Amniotic epithelial cell (primary cell): ENCODE results near the gene RNF38.

DNA sequence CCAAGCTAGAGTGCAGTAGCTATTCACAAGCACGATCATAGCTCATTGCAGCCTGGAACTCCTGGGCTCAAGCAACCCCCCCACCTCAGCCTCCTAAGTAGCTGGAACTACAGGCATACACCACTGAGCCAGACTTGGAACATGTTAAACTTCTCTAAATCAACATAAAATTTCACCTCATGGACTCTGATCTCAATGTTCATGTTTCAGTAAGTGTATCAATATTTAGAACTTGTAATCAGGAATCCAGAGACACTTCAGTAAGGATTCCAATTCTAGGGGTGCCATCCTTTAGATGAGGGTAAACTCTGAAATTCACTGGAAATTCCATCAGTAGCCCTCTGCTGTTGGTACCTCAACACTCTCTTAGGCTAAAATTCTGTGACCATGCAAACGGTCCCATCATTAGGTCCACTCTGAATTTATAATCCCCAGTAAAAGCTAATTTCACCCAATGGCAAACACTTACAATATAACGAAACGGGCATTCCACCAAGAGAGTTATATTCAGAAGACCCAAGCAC, 6.7 kb downstream of the GNE start:
- RRBS = no CpG with 5 or more reads among the region's 4 CpGs

DNA sequence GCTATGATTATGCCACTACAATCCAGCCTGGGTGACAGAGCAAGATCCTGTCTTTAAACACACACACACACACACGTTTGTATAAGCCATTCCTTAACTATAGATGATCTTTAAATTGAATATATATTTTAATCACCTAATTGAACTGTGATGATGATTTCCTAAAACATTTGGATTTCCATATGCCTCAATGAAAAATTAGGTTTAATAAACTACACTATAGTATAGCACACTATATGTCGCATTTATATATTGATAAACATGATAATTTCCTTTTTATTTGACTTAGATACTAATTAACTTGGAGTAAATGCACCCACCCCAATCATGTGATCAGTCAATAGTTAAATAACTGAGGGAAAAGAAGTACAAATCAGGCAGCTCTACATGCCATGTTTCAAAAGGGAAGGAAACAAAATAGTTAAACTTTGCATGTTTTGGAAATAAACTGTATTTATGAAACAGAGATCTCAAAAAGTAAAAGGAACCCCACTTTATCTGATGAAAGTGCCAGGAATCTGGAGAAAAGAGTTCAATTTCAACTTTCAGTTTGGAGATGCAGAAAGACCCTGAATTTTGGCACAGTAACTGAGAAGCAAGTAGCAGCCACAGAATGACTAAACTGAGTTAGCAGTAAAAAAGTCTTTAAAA, 18.0 kb upstream of the GNE start:
- RRBS = no CpG with 5 or more reads among the region's 2 CpGs

DNA sequence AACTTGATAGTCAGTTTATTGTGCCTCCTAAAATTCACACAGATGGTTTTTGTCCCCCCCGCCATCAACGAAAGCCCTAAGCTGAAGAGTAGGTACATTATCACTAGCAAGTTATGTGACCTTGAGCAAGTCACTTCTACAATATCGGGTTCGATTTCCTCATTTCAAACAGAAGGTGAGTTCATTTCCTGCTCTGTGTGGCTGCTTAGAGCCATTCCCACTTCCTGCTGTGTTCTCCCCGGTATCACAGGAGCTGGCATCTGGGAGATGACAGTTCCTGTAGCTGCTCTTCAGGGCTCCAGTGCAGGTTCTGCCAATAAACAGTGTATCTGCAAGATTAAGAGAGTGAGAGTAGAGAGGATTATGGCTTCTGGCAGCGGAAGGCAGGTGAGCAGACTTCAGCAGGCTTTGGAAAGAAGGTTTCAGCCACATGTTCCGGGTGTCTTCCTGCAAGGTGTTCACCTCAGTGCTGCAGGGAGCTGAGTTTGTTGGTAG, 48.5 kb upstream of the GNE start:
- RRBS = no CpG with 5 or more reads among the region's 7 CpGs

- RRBS = 2% methylated on average over 59 of the region's 116 CpGs
These were observed at the start of gene RNF38 for GRCh38 chr9:36400167-36401126. TSS of gene RNF38 (minus strand) at chr9:36400269.

- RRBS = no CpG with 5 or more reads among the region's 6 CpGs
These were observed 46.0 kb upstream of the RNF38 start for GRCh38 chr9:36445976-36446590.

DNA sequence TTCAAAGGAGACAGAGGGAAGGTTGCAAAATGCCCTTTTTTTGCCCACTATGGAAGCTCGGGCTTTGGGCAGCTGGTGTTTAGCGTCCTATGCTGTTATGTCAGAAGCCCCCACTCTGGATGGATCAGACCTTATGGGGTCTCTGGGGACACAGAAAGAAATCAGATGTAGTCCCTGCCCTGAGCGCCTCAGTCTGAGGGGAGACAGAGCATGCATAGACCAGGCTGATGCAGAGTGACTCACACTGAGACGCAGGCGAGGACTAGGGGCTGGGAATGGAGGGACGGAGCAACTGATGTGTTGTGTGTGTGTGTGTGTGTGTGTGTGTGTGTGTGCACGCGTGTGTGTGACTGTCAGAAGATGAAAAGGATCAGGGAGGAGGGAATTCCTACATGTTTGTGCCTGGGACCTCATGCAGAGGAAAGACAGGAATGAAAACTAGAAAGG, 229.8 kb downstream of the MELK start:
- RRBS = no CpG with 5 or more reads among the region's 8 CpGs

DNA sequence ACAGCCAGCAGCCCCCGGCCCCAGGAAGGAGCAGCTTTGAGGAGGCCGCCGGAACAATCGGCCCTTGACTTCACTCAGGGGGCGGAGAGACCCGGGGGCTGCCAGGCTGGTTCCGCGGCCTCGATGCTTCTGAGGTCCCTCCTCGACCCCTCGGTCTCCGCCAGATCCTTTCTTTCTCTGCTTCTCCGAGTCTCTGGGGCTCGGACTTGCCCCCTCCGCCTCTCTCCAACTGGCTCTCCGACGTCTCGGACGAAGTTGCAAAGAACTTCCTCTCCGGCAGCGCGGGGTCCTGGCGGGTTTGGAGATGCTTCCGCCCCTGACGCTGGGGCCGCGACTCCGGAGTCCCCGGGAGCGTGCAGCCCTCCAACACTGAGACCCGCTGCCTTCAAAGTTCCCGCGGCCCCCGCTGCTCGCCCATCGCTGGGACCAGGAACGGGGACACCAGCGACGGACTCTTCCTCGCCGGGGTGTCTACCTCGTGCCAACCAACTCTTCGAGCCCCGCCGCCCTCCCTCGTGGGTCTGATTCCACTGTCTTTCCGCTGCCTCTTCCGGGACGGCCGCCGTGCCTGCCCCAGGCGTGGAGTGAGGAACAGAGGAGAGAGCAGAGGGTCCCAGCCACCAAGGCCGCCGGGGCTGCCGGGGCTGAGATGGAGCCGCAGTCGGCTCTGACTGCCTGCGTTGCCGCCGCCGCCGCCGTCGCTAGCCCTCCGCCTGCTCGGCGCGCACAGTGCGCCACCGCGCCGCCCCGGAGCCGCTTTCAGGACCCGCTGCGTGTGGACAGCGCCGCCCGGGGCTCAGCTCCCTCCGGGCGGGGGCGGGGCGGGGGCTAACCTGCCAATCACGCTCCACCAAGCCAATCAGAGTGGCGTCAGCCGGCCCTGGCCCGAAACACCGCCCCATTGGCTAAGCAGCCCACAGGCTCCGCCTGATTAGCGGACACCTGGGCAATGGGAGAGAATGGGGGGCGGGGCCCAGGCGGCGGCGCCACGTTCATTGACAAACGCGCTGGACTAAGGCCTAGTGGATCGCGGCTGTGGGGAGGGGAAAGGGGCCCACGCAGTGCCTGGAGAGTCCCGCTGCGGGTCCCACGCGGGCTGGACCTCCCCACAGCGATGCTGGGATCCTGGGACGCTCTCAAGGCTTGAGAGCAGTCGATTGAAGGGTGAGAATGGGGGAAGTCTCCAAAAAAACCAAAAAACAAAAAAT, 6.7 kb downstream of the PAX5 start:
- RRBS = 3% methylated on average over 37 of the region's 107 CpGs

DNA sequence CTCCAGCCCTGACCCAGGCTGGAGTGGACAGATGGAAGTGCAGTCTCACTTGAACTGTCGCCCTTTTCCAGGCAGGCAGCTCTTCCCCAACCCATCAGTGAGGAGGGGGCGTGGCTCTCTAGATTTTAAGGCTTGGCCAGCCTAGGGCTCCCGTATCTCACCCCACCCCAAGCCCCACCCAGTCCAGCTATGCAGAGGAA, 2.2 kb downstream of the PAX5 start:
- RRBS = no CpG with 5 or more reads among the region's 3 CpGs

GRCh38 chr9:37172481-37173227, 52.3 kb downstream of the ZCCHC7 start:
- RRBS = no CpG with 5 or more reads among the region's 15 CpGs

DNA sequence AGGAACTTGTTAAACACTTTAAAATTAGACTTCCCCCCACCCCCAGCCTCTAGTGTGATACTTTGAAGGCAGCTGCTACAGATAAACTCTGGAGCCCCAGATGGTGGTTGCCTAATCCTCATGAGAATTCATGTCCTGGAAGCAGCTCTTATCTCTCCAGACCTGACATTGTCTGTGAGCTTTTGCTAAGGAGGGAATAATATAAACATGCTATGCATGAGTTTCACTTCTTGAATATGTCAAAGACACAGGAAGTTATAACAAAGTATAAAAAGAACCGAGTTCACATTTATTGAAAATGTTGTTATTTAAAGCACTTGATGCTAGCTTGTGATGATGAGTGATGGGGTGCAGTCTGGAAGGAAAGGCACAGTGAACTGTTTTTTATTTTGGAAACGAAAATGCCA, 76.8 kb downstream of the ZCCHC7 start:
- RRBS = no CpG with 5 or more reads among the region's 2 CpGs

GRCh38 chr9:37200404-37201051, 80.2 kb downstream of the ZCCHC7 start:
- RRBS = no CpG with 5 or more reads among the region's 1 CpG

- RRBS = no CpG with 5 or more reads among the region's 1 CpG
These were observed 128.4 kb upstream of the GRHPR start for GRCh38 chr9:37294000-37294612.

GRCh38 chr9:37356977-37357963, 65.2 kb upstream of the GRHPR start:
- RRBS = no CpG with 5 or more reads among the region's 4 CpGs

DNA sequence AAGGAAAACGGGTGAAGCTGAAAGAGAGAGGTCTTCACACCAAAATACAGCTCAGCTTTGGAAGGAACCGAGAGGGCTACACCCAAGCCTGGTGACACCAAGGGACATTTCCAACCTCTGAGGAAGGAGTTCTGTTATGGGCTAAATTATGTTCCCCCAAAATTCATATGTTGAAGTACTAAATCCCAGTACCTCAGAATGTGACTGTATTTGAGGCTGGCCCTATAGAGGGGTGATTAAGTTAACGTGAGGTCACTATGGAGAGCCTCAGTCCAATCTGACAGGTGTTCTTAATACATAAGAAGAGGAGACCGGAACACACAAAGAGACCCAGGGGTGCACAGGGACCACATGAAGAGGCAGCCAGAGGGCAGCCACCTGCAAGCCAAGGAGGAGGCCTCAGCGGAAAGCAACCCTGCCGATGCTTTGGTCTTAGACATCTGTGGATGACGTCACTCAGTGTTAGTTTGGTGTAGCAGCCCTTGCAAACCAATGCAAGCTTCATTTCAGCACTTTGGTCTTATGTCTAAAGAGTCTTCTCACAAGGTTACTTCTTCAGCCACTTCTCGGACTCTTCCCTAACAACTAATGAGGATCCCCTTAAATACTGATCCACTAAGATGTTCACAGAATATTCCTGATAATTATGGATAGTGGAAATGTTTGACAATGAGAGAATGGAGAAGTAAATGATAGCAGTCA, 47.7 kb upstream of the GRHPR start:
- RRBS = no CpG with 5 or more reads among the region's 8 CpGs

DNA sequence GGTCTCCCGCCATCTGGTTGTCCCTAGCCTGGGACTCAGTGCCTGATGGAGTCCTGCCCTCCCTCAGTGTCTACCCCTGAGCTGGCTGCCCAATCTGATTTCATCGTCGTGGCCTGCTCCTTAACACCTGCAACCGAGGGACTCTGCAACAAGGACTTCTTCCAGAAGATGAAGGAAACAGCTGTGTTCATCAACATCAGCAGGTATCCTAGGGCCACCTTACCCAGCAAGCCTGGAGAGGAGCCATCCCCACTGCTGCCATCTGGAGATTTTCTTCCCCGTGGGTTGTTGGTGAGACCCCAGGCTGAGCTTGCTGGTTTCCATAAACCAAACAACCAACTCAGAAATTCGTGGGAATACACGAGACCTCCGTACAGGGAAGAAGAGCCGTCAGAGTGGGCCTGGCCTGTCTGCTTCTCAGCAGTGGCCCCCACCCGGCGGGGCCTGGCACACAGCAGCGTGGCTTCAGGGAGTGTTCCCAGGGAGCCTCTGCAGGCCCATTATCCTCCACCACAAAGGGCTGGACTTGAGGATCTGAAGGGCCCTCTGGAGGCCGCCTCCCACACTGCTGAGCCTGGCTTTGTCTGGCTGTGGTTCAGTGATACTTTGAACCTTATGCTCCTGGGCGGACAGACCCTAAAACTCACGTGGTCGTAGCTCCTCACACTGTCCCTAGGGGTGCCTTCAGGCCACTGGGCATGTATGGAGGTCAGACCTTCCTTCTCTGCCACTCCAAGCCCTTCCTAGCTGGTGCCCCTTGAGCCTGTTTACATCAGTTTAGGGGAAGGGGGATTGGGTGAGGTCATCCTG, 8.2 kb downstream of the GRHPR start:
- RRBS = no CpG with 5 or more reads among the region's 16 CpGs

DNA sequence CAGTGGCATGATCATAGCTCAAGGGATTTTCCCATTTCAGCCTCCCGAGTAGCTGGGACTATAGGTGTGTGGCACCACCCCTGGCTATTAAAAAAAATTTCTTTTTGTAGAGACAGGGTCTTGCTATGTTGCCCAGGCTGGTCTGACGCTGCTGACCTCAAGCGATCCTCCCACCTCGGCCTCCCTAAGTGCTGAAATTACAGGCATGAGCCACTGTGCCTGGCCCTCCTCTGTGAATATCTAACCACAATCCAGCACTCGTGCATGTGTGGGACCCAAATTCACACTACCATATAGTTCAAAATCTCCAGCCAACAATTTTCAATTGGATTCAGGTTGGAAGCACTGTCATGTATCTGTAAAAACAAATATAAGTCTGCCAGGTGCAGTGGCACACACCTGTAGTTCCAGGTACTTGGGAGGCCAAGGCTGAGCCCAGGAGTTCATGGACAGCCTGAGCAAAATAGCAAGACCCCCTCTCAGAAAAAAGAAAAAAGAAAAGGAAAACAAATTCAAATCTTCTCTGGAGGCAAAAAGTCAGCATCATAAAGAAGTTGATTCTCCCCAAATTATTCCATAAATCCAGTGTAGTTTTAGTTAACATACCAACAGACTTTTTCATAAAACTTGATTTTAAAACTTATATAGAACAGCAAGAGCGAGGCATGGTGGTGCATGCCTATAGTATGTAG, 27.5 kb downstream of the DCAF10 start:
- RRBS = no CpG with 5 or more reads among the region's 6 CpGs

GRCh38 chr9:37965936-37966961, 62.3 kb upstream of the SLC25A51 start:
- RRBS = no CpG with 5 or more reads among the region's 12 CpGs

DNA sequence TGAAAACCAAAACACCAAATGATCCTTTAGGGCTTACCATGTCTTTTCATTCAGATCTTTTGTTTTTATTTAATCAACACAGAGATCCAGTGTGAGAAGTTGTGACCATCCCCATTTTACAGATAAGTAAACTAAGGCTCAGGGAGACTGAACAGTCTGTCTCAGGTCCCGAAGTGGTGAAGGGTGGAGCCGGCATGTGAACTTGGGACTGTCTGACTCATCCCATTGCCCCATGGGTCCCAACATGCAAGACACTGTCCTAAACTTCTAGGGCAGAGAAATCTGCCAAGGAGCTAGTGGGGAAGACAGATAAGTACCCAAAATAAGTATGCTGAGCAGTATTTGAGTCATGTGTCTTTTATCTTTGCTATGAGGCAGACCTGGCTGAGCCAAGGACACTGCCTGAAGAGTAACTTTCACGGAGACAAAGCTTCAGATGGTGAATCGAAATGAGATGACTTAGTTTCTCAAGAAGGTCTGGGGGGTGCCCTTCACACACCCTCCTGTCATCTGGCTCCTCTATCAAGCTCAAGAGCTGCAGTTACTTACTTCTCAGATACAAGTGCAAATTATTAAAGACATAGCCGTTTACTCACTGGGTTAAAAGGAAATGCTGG, 64.4 kb upstream of the SLC25A51 start:
- RRBS = no CpG with 5 or more reads among the region's 5 CpGs

- RRBS = no CpG with 5 or more reads among the region's 18 CpGs
These were observed 81.1 kb upstream of the SLC25A51 start for GRCh38 chr9:37984844-37985553.

DNA sequence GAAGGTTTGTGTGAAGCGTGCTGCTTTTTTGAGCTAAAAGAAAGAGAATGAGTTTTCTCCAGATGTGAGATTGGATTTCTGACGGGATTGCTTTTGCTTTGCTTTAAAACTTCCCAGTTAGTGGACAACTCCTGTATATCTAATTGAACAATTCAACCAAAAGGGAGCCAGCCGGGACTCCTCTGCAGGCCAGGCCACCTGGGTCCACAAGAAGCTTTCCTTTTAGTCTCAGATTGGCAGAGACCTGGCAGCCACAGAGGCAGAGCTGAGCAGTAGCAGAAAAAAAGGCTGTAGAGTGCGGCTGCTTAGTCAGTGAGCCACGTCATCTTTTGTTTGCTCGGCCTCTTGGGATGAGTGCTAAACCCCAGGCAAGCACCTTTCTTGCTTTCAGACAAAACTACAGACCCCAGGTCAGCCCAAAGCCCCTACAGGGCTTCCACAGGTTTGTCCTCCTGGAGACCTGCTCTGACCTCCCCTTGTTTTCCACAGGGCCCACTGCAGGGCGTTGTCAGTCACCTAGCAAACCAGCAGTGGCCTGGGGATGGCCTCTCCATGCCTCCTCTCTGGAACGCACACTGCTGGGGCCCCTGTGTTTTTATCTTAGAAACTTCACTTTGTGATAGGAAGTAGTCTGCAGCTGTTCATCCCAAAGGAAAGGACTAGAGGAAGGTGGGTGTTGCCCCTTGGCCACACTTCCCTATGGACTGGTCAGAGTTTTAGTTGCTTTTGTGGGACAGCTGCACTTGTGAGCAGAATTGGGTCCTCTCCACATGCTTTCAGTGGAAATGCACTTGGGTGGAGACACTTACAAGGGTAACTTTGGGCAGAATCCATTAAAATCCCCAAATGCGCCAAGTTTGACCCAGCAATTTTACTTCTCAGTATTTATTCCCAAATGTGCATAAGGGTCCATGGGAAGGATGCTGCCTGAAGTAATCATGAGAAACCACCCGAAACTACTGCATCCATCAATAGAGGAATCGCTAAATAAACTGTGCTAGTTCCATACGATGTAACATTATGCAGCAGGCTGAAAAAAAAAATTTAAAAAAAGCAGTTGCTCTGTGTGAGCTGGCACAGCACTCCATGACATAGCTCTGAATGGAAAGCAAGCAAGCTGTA, 49.8 kb downstream of the SHB start:
- RRBS = no CpG with 5 or more reads among the region's 12 CpGs